Cardiac atrium fibroblast (primary cell): ENCODE measurements around a stretch of chr11.

GRCh38 chr11:128161930-128162478 lies 425.4 kb downstream of the ETS1 start:
- RAMPAGE, long total RNA, result no peak

- RAMPAGE, long total RNA, result no peak
Measured at GRCh38 chr11:128345310-128345944, 241.9 kb downstream of the ETS1 start.

- RAMPAGE, long total RNA, result no peak
Measured at GRCh38 chr11:128422414-128423147, 164.8 kb downstream of the ETS1 start.

GRCh38 chr11:128437117-128437713 lies 150.1 kb downstream of the ETS1 start:
- RAMPAGE, long total RNA, result no peak

DNA sequence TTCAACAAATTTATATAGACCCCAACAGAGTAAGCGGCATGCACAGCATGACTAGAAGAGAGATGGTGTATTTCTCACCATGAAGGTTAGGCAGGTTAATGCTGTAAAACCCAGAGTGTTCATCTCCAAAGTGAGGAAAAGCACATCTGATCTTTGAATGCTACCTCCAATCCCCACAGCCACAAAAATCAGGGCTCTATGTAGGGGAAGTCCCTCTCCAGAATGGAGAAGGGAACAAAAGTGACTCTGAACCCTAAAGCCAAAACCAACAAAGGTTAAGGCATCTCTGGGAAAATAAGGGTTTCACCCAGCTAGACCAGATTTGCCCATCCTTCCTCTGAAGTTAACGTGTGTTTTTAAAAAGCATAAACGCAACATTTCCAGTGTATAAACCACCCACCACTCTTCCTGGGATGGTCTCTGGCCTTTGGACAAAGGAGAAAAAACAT lies 128.1 kb downstream of the ETS1 start:
- RAMPAGE, long total RNA, result no peak

- RAMPAGE, long total RNA, result no peak
Measured at GRCh38 chr11:128464748-128465622, 122.4 kb downstream of the ETS1 start.

- RAMPAGE, long total RNA, result no peak
Measured at GRCh38 chr11:128471996-128472596, 115.3 kb downstream of the ETS1 start.

DNA sequence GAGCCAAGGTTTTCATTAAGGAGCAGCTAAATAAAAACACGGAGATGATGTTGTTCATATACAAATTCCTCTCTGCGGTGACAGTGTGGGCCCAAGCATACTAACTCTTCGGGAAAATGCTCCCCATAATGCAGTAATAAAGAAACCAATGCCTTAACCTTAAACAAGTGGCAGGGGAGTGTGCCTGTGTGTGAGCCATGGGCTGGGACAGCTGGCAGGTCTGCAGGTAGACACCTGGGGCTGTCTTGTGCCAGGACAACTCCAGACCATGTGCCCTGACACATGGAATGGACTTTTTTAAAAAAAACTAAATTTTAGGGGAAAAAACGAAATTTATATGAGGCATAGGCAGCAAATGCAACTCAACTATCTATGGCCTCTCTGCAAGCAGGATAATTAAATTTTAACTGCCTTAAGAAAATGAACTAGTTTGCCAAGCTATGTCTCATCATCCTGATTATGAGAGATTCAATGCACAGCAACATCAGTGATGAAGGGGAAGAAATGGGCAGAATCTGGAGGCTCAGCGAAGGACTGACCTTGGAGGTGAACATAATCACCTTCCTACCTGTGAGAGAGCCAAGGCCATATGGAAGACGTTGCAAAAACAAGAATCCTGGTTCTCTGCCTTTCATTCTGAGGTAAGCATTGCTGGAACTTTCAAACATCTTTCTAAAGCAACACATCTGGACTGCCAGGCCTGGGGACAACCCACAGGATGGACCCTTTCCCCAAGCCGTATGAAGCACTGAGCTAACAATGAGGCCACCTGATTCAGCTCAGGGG lies 70.7 kb downstream of the ETS1 start:
- RAMPAGE, long total RNA, result no peak

- RAMPAGE, long total RNA, result no peak
Measured at GRCh38 chr11:128548285-128549238, 38.8 kb downstream of the ETS1 start.

GRCh38 chr11:128563892-128564606 lies 23.3 kb downstream of the ETS1 start:
- RAMPAGE, long total RNA, result no peak

DNA sequence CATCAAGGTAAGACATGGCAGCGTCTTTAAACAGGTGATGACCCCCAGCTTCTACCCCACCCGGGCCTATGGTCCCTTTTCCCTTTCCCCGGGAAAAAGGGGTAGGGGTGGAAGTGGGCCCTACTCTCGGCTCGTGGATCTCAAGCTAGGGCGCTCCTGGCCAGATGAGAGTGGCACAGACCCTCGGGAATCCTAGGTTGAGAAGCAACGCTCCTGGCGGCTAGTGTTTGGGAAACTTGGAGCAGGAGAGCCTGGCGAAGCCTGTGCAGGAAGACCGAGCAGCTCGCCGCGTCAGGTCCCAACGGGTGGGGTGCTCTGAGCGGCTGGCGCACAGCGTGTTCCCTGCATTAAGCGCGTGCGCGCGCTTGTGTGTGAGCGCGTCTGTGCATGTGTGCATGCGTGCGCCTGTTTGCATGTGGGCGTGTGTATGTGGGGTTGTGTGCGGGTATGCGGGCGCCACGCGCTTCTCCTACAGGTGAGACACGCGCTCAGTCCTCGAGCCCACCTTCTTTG lies 7.1 kb upstream of the FLI1 start:
- RAMPAGE, long total RNA, result no peak

DNA sequence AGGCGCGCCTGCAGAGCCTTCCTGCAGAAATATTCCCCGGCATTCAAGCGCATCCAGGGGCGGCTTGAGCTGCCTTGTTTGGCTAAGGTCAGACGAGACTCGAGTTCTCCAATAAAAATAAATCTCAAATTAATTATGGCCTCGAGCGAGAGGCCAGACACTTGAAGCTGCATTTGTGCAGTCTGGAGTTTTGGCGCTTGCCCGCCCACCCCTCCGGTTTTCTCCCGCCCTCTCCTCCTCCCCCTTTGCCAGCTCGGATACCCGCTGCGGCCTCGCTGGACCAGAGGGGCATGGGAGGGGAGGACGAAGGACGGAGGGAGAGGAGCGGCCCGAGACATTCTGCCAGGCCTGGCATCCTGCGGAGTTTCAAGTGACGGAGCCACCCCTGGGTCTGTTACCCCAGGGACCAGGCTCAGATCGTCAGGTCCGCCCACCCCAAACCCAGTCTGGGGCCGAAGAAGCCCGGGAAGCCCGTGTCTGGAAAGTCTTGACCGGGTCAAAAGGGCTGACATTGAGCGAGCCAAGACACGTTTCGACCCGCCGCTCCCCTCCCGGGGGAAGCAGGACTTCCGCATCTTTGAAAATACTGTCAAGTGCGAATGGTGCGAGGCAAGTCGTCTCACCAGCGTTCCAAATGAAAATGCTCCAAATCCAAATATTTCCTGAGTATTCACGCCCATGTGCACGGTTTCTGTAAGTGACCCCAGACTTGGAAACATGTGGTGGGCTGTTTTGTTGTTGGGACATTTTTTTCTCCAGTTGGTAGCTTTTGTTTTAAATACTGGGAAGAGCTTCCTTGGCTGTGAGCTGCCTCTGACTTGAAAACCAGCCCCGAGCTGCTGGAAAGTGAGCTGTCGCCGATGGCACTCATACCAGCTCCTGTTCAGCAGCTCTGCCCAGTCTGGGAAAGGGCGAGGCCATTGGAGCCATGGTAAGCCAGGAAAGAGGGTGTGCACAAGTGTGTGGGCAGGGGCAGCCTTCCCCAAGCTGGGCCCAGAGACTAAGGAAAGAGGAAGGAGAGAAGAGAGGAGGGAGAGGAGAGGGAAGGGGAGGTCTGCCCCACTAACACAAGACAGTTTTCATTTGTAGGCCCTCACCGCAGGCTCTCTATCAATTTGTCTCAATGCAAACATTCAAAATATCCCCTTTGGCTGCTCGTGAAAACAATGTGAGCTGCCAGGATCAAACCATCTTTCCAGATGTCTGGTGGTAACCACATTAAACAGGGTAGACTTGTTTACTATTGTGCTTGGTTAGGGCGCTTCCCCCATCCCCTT lies 3.4 kb upstream of the FLI1 start:
- RAMPAGE, long total RNA, result no peak

DNA sequence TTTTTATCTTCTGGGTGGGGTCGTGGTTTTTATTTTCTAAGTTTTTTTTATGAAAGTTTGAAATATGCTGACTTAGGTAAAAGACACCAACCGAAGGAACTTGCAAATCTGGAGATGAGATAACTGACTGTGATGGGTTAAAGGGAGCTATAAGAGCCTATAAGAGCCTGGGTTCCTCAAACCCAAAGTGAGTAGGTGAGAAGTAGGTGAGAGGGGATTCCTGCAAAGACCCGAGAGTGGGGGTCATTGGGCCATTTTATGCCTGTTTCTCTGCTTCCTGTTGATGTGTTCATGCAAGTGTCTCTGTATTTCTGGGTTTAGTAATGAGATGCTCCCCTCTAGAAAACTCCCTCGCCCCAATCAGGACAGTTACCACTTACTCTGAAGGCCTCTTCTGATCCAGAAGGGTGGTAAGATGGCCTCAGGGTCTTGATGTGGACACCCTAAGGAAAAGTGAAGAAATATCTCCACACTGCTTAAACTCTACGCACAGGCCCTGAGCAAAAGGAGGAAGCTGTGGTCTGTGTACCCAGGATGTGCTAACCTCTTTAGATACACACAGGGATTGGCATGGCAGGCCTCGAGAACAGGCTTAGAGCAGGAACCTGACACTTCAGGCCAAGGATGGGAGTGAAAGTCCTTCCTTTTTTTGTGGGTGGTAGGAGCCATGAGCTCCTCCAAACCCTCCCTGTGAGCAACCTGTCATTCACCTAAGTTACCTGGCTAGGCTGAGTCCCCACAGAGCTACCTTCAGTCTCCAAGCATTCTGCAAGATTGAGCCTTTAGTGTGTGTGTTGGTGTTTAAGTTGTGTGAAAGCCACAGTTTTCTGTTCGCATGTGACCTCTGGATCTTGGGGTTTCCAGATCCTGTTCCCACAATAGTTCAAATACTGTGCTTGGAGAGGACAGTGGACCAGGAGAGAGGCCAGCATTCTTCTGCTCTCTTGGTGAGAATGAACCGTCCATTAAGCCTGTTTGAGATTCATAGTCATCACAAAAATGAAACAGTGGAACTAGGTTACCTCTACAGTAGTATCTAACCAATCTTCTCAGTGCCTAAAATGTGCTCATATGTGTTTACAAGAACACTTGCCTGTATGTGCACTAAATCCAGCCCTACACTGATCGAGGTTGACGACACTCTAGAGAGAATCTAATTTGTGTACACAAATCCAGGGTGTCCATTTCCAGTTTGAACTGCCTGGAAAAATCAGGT lies 2.1 kb downstream of the FLI1 start:
- RAMPAGE, long total RNA, result no peak

GRCh38 chr11:128696783-128697712 lies 3.2 kb downstream of the FLI1 start:
- RAMPAGE, long total RNA, result no peak

GRCh38 chr11:128735992-128736405 lies 42.1 kb downstream of the FLI1 start:
- RAMPAGE, long total RNA, result no peak

- RAMPAGE, long total RNA, result no peak
Measured at GRCh38 chr11:128757800-128758575, 64.1 kb downstream of the FLI1 start.

- RAMPAGE, long total RNA, result no peak
Measured at GRCh38 chr11:128786802-128787433, 80.2 kb downstream of the KCNJ1 start.

DNA sequence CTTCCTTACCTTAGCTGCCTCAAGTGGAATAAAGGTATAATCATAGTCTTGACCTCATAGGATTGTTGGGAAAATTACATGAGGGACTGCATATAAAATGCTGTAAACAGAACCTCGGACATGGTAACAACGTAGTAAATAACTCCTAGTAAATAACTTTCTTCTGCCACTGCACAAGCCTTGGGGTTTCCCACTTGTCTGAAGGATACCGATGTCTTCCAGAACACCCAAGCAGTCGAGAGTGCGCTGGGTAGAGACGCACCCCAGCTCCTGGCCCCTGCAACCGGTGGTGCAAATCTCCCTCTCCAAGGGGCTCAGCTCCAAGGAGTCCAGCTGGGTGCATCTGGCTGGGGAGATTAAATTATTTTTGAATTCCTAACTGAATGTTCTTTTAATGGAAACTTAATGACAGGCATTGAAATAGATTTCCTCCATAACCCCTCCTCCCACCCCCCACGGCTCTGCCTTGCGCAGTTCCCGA lies 31.4 kb downstream of the KCNJ1 start:
- RAMPAGE, long total RNA, result no peak

DNA sequence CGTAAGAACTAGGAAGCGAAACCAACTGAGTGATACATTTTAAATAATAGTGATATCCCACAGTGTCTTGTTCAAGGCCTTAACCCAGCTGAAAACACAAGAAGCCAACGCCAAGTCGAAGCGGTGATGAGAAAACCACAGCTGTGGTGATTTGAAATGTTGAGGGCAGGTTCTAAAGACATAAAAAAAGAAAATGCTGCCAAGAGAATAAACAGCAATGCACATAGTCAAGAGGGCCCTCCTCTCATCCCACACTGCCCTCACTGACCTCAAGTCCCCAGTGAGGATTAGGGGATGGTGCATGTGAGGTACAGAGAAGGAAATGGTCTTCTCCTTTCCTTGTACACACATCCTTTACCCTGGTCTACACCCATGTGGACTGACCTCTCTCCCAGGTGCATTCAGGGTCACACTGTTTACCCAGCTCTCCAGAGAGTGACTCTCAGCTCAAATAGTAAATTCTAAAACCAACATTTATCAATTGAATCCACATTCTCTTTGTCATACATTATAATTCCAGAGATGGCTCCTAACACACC lies 25.4 kb downstream of the KCNJ1 start:
- RAMPAGE, long total RNA, result no peak

DNA sequence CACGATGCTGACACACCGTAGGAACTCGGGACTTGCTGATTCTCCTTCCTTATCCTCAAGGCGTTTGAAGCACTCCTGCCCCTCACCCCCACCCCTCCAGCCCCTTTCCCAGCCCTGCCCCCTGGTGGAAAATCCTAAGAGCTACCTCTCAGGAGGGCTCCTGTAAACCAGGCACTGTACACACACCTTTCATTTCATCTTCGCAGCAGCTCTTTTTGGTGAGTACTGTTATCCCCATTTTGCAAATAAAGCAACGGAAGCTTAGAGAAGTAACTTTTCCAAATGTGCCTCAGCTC lies 14.8 kb downstream of the KCNJ5 start:
- RAMPAGE, long total RNA, result no peak